Mesenchymal stem cell of the bone marrow (primary cell): ENCODE measurements around the genes RHOV and RTF1.

DNA sequence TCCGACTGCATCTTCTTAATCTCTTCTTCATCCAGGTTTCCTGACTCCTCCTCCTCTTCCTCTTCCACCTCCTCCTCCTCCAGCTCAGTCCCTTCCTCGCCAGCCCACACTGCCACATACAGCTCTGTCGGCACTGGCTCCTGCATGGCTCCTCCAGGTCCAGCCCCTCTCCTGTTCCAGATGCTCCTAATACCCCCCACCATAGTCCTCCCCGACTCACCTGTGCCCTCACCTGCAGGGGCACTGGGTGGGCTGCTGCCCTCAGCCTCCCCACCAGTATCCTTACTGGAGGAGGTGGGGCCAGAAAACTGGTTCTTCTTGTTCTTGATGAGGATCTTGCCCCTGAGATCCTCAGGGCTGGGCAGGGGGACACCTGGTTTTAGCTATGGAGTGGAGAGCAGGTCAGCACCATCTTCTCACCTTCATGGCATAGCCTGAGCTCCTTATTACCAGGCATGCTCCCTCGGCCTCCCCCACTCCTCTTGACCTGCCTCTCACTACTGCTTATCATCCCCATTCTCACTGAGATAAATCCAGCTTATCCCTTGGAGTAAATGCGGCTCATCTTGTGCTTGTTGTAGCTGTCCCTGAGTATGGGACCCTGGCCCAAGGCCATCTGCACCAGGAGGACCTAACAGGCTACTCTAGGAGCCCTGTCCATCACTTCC lies 11.1 kb downstream of the PLCB2 start:
- CAGE, long polyA plus RNA: no peak

DNA sequence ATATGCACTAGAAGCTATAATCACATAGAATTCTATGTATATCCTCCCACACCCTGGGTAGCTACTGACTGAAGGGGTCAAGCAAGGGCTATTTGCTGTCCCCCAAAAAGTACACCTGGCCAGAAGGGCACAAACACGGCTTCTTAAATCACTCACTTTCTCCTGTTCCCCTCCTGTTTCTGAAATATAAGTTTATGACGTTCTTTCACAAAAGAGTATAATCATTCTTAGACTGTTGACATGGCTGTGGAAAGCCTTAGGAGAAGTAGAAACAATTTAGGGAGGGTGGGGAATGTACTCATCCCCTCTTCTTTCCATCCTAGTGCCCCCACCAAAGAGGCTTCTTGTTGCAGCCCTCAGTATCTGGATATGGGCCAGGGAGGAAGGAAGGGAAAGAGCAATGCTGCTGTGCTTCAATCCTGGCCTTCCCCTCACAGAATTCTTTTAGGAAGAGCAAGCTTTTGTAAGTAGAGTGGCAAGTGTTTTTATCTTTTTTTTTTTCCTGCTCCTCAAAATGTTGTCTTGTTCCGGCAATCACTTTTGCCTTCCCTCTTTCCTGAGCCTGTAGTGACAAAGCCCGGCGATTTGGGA lies 1.6 kb downstream of the INAFM2 start:
- CAGE, long polyA plus RNA: no peak

DNA sequence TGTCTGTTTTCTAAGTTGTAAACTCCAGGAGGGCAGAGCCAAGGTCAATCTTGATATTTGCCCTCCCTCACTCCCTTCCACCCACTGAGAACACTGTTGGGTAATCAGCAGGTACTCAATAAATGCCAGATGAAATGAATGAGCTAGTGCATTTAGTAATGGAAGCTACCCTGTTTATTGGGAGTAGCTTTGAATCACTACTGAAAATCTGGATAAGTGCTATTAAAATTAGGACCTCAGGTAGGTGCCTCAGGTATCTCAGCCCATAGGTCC lies 311 bp upstream of the KNSTRN start:
- CAGE, long polyA plus RNA: no peak

GRCh38 chr15:40437076-40437831 lies 3.5 kb upstream of the BAHD1 start:
- CAGE, long polyA plus RNA: no peak

- CAGE, long polyA plus RNA: no peak
These were observed 18.9 kb downstream of the CHST14 start for GRCh38 chr15:40489424-40490295.

GRCh38 chr15:40510945-40511998 lies 40.5 kb downstream of the CHST14 start:
- CAGE, long polyA plus RNA: no peak

GRCh38 chr15:40694257-40694503 lies 794 bp upstream of the RAD51 start:
- CAGE, long polyA plus RNA: no peak

- CAGE, long polyA plus RNA: no peak
These were observed 1.4 kb downstream of the C15orf62 start for GRCh38 chr15:40771123-40771586.

DNA sequence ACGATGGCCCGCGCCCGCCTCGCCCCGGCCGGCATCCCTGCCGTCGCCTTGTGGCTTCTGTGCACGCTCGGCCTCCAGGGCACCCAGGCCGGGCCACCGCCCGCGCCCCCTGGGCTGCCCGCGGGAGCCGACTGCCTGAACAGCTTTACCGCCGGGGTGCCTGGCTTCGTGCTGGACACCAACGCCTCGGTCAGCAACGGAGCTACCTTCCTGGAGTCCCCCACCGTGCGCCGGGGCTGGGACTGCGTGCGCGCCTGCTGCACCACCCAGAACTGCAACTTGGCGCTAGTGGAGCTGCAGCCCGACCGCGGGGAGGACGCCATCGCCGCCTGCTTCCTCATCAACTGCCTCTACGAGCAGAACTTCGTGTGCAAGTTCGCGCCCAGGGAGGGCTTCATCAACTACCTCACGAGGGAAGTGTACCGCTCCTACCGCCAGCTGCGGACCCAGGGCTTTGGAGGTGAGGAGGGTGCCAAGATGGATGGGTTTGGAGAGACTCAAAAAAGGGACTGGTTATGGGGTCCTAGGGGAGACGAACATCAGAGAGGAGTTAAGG lies 800 bp downstream of the SPINT1 start:
- CAGE, long polyA plus RNA: no peak

- CAGE, long polyA plus RNA: no peak
These were observed 2.2 kb downstream of the RHOV start for GRCh38 chr15:40871721-40872308.

GRCh38 chr15:40873563-40874529 lies at the start of gene RHOV:
TSS of gene RHOV (minus strand) at chr15:40874234.
- CAGE, long polyA plus RNA: no peak

- CAGE, long polyA plus RNA: no peak
These were observed 12.7 kb downstream of the VPS18 start for GRCh38 chr15:40906950-40907403.

DNA sequence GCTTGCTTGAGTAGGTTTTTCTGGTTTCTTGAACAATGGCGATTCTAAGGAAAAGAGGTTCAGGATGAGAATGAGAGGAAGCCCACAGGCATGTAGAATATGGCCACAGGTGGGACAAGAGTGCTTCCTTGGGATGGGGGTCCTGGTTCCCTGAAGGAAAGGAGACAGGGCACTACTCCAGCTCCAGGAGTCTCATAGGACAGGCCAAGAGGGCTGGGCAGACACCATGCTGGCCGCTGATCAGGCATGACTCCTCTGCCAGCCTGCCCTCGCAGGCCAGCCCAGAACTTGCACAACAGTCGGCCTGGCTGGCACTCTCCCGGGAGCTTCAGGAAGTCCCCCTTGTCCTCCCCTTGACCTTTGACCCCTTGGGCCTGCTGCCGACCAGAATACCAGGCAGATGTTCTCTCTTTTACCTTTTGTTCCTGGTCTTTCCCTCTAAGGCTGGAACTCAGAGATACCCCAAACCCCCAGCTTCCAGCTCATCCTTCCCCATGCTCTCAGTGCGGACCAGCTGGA lies 15.4 kb downstream of the VPS18 start:
- CAGE, long polyA plus RNA: no peak

- CAGE, long polyA plus RNA: no peak
These were observed 3.5 kb upstream of the CHAC1 start for GRCh38 chr15:40949550-40950332.

DNA sequence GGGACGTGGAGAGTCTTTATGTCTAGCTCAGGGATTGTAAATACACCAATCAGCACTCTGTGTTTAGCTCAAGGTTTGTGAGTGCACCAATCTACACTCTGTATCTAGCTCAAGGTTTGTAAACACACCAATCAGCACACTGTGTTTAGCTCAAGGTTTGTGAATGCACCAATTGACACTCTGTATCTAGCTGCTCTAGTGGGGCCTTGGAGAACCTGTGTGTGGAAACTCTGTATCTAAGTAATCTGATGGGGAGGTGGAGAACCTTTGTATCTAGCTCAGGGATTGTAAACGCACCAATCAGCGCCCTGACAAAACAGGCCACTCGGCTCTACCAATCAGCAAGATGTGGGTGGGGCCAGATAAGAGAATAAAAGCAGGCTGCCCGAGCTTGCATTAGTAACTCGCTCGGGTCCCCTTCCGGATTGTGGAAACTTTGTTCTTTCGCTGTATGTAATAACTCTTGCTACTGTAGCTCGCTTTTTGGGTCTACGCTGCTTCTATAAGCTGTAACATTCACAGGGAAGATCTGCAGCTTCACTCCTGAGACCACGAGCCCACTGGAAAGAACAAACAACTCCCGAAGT lies 8.9 kb downstream of the CHAC1 start:
- CAGE, long polyA plus RNA: no peak

DNA sequence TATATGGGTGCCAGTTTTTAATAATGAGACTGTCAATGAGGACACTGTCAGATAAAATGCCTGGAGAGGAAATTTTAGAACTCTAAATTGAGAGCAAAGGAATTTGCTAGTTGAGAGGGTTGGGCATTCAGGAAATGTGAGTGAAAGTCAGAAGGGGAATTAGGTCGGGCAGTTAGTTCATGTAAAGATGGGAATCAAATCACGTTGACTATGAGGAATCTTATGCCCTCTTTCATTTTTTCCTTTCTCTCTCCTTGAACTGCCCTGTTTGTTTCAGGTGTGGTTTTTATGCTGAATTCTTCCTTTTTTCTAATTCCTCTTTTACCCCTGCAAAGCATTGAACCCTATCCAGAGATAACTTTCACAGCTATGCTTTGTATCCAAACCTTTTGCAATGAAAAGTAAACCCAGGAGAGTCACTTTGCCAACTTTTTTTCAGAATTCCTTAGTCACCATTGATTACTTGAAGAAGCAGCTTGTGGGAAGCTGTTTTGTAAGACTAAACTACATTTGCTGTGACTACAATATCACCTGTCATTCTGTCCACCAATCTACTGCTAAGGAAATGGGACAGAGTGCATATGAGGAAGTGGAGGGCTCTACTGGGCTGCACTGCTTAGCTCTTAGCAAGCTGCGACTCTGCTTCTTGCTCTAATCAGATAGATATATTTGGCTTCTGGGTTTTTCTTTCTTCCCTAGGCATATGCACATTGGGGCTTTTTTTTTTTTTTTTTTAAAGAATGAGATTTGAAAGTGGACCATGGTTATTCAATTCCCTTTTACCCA lies 27.9 kb downstream of the CHP1 start:
- CAGE, long polyA plus RNA: no peak

DNA sequence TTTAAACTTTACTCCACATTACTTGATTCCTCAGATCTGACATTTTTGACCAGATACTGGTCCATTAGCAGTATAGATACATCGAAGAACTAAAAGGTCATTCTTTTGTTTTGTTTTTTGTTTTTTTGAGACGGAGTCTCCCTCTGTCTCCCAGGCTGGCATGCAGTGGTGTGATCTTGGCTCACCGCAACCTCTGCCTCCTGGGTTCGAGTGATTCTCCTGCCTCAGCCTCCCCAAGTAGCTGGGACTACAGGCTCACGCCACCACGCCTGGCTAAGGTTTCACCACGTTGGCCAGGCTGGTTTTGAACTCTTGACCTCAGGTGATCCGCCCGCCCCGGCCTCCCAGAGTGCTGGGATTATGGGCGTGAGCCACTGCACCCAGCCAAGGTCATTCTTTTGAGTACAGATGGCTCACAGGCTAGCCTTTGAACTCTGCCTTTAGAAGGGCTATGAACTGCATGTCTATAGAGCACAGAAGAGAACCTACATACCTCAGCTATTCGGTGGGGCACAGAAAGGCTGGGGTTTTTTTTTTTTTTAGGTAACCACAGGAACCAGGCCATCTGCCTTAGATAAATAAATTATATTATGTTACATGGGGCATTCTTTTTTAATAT lies 28.7 kb downstream of the CHP1 start:
- CAGE, long polyA plus RNA: no peak

DNA sequence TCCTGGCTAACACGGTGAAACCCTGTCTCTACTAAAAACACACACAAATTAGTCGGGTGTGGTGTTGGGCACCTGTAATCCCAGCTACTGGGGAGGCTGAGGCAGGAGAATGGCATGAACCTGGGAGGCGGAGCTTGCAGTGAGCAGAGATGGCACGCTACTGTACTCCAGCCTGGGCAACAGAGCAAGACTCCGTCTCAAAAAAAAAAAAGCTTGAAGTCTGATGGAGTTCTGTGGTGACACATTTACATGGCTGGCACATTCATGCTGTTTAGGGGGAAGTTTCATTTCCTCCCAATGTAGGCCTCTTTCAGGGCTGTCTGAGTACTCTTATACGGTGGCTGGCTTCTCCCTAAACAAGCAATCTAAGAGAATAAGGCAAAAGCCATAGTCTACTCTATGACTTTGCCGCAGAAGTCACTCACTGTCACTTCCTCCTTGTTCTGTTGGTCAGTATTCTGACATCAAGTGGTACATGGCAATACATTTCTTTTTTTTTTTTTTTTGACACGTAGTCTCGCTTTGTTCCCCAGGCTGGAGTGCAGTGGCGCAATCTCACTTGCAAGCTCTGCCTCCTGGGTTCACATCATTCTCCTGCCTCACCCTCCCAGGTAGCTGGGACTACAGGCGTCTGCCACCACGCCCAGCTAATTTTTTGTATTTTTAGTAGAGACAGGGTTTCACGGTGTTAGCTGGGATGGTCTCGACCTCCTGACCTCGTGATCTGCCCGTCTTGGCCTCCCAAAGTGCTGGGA lies 41.2 kb downstream of the OIP5 start:
- CAGE, long polyA plus RNA: no peak

DNA sequence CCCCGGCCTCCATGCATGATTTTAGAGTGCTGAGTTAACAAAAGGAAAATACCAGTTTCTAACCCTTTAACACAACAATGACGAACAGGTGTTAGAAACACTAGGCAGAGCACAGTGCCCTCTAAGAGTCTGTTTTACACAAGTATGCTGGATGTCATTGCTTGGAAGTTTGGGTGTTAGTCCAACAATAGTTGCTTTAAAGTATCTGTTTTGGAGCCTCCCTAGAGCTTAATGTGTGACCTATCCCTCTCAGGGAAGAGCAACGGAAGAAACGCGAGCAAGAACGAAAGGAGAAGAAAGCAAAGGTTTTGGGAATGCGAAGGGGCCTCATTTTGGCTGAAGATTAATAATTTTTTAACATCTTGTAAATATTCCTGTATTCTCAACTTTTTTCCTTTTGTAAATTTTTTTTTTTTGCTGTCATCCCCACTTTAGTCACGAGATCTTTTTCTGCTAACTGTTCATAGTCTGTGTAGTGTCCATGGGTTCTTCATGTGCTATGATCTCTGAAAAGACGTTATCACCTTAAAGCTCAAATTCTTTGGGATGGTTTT lies 22.4 kb downstream of the NDUFAF1 start:
- CAGE, long polyA plus RNA: no peak

- CAGE, long polyA plus RNA: no peak
These were observed at the start of gene RTF1 for GRCh38 chr15:41416320-41417531. TSS of gene RTF1 (plus strand) at chr15:41417095.